SK-N-SH (cell line): ENCODE results near the gene APLP2.

DNA sequence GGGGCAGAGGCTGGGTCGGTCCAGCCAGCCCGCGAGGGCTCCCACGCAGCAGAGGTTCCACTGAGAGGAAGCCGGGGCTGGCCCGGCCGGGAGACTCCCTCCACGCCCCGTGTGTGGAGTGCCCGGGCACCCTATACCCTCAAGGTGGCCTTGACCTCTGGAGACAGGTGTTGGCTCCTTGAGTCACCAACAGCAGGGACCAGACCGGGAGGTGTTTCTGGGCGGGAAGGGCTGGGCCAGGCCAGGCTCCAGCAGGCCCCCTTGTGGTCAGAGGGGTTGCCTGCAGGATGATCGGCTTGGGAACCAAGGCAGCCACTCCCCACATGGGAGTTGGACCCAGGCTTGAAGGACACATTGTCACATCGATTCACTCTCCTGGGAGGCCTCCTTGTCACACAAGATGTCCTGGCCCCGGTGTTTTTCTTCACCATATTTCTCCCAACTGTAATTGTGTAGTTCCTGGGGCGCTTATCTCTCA, 119.6 kb upstream of the TMEM45B start:
- RRBS = 4% methylated on average over 2 of the region's 16 CpGs
CAGE:
- cytosol, long polyA plus RNA = no peak
- long polyA plus RNA = no peak
- nucleus, long polyA plus RNA = no peak

DNA sequence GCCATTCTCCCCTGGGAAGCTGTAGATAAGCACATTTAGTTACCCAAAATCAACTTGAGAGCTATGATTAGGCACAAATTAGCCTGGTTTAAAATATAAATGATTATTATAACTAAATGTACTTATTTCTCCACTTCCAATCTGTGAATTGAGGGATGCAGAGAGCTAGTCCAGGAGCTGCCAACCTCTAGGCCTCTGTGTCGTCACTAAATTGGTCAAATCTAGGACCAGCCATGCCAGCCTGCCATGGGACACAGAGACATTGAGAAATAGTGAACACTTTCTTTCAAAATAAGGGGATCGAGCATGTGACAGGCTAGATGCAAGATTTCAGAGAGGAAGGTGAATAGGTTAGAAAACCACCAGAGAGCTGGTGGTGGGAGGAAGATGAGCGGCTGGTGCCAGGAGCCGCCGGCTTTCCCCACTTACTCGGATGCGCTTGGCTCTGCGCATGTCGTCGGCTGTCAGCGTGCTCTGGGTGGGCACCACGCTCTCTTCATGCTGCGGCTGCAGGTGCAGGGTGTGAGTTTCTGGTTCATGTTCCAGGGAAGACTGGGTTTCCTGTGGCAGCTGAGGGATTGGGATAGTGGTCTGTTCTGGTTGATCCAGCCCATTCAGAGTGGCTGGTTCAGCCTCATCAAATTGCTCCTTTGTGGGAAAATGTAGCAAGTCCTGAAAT, 35.3 kb upstream of the NFRKB start:
- RRBS = no CpG with 5 or more reads among the region's 13 CpGs
CAGE:
- cytosol, long polyA plus RNA = no peak
- long polyA plus RNA = no peak
- nucleus, long polyA plus RNA = no peak

- RRBS = no CpG with 5 or more reads among the region's 17 CpGs
CAGE:
- cytosol, long polyA plus RNA = no peak
- long polyA plus RNA = no peak
- nucleus, long polyA plus RNA = no peak
These were observed 26.0 kb upstream of the APLP2 start for GRCh38 chr11:130043513-130044241.

- RRBS = no CpG with 5 or more reads among the region's 3 CpGs
CAGE:
- cytosol, long polyA plus RNA = no peak
- long polyA plus RNA = no peak
- nucleus, long polyA plus RNA = no peak
These were observed 19.4 kb upstream of the APLP2 start for GRCh38 chr11:130050302-130050745.

- RRBS = 1% methylated on average over 53 of the region's 108 CpGs
CAGE:
- cytosol, long polyA plus RNA = start-site peak on the plus strand at chr11:130069865-130069925, 2,601 and 4,341 reads in 2 replicates
- long polyA plus RNA = start-site peak on the plus strand at chr11:130069865-130069925, 4,349 and 4,744 reads in 2 replicates
- nucleus, long polyA plus RNA = start-site peak on the plus strand at chr11:130069863-130069932, 6,706 and 8,403 reads in 2 replicates
These were observed at the start of gene APLP2 for GRCh38 chr11:130069792-130070602. TSS of gene APLP2 (plus strand) at chr11:130069894.

GRCh38 chr11:130089339-130090154, 19.9 kb downstream of the APLP2 start:
- RRBS = no CpG with 5 or more reads among the region's 9 CpGs
CAGE:
- cytosol, long polyA plus RNA = no peak
- long polyA plus RNA = no peak
- nucleus, long polyA plus RNA = no peak

DNA sequence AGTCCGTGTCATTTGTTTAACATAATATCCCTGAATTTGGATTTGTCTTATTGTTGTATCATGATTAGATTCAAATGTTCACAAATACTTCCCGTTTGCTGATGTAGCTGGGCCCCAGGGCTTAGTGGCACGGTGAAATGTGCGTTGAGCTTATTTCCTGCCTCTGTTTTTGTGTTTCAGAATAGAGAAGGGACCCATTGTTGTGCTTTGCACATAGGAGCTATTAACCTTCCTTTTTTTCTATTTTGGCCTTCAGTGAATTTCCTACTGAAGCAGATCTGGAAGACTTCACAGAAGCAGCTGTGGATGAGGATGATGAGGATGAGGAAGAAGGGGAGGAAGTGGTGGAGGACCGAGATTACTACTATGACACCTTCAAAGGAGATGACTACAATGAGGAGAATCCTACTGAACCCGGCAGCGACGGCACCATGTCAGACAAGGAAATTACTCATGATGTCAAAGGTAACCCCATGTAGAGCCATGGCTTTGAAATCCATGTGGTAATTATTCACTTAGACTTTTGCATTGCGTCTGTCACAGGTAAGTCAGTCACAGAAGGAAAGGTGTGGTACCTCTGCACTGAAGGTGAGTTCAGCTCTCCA, 37.4 kb upstream of the ST14 start:
- RRBS = no CpG with 5 or more reads among the region's 9 CpGs
CAGE:
- cytosol, long polyA plus RNA = no peak
- long polyA plus RNA = no peak
- nucleus, long polyA plus RNA = no peak

DNA sequence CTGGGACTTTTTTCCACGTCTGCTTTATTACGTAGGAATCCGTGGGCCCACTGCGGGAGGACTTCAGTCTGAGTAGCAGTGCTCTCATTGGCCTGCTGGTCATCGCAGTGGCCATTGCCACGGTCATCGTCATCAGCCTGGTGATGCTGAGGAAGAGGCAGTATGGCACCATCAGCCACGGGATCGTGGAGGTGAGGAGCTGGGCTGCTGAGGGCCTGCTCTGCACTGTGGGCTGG, 17.8 kb upstream of the ST14 start:
- RRBS = no CpG with 5 or more reads among the region's 9 CpGs
CAGE:
- cytosol, long polyA plus RNA = no peak
- long polyA plus RNA = no peak
- nucleus, long polyA plus RNA = no peak

GRCh38 chr11:130158343-130158891, 1.2 kb upstream of the ST14 start:
- RRBS = no CpG with 5 or more reads among the region's 10 CpGs
CAGE:
- cytosol, long polyA plus RNA = no peak
- long polyA plus RNA = no peak
- nucleus, long polyA plus RNA = no peak

GRCh38 chr11:130232533-130233653, 73.3 kb downstream of the ST14 start:
- RRBS = no CpG with 5 or more reads among the region's 10 CpGs
CAGE:
- cytosol, long polyA plus RNA = no peak
- long polyA plus RNA = no peak
- nucleus, long polyA plus RNA = no peak

DNA sequence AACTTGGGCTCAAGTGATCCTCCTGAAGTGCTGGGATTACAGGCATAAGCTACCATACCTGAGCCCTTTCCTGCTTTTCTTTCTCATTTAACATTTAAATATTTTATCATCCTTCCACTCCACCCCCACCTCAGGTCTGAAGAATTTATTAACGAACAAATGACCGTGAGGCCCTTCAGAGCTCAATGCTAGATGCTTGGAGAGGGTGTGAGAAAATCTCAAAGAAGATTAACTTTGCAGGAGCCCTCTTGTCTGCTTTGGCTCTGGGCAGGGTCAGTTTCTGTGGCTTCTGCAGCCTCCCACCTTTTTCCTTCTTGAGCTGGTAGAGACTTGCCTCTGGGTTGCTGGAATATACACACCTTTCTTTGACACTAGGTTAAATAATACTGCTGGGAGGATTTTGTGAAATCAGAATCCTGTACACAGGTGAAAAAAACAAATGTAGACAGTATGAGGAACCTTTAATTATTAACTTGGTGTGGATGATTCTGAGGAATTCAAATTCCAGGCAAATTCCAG, 3.4 kb upstream of the ZBTB44 start:
- RRBS = no CpG with 5 or more reads among the region's 2 CpGs
CAGE:
- cytosol, long polyA plus RNA = no peak
- long polyA plus RNA = no peak
- nucleus, long polyA plus RNA = no peak

DNA sequence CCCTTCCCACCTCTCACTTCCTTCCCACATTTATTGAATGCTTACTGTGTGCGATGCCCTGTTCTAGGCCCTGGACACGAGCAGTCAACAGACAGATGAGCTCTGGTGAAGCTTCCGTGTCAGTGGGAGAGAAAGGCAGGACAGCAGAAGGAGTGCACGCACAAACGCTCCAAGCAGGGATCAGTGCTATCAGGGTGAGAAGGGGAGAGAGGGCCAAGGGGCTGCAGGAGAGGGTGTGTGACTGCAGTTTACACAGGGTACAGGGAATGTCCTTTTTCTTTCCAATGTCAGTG, 87.5 kb downstream of the ADAMTS15 start:
- RRBS = no CpG with 5 or more reads among the region's 5 CpGs
CAGE:
- cytosol, long polyA plus RNA = no peak
- long polyA plus RNA = no peak
- nucleus, long polyA plus RNA = no peak

- RRBS = no CpG with 5 or more reads among the region's 2 CpGs
CAGE:
- cytosol, long polyA plus RNA = no peak
- long polyA plus RNA = no peak
- nucleus, long polyA plus RNA = no peak
These were observed 617.6 kb downstream of the OPCML start for GRCh38 chr11:132914751-132915042.

GRCh38 chr11:133501987-133502654, 30.2 kb downstream of the OPCML start:
- RRBS = no CpG with 5 or more reads among the region's 15 CpGs
CAGE:
- cytosol, long polyA plus RNA = no peak
- long polyA plus RNA = no peak
- nucleus, long polyA plus RNA = no peak

GRCh38 chr11:134236450-134237593, 12.4 kb downstream of the VPS26B start:
- RRBS = no CpG with 5 or more reads among the region's 14 CpGs
CAGE:
- cytosol, long polyA plus RNA = no peak
- long polyA plus RNA = no peak
- nucleus, long polyA plus RNA = no peak

DNA sequence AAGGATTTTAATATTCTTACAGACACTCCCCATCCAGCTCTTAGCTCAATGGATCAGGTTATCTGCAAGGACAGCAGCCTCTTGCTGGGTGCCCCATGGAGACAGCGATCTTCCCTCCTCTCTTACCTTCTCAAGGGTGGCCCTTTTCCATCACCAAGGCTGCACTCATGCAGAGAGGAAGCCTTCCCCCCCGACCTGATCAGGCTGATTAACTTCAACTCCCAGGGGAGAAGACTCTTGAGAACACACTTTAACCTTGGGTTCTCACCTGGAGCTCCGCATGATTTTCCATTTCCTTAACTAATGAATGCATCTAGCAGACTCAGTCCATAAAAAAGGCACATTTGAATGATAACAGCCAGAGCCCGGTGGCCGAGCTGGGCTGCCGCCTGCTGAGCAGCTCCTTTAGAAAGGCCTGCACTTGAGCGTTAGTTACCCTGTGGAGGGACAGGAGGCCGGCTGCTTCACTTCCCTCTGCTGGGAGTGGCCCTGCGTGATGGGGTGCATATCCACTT, 3.3 kb upstream of the GLB1L3 start:
- RRBS = 72% methylated on average over 5 of the region's 9 CpGs
CAGE:
- cytosol, long polyA plus RNA = no peak
- long polyA plus RNA = no peak
- nucleus, long polyA plus RNA = no peak

- RRBS = 36% methylated on average over 9 of the region's 32 CpGs
CAGE:
- cytosol, long polyA plus RNA = no peak
- long polyA plus RNA = no peak
- nucleus, long polyA plus RNA = no peak
These were observed 1.0 kb downstream of the GLB1L3 start for GRCh38 chr11:134277070-134277719.

GRCh38 chr11:134339746-134340131, 8.0 kb downstream of the GLB1L2 start:
- RRBS = no CpG with 5 or more reads among the region's 4 CpGs
CAGE:
- cytosol, long polyA plus RNA = no peak
- long polyA plus RNA = no peak
- nucleus, long polyA plus RNA = no peak

- RRBS = no CpG with 5 or more reads among the region's 4 CpGs
CAGE:
- cytosol, long polyA plus RNA = no peak
- long polyA plus RNA = no peak
- nucleus, long polyA plus RNA = no peak
These were observed 225.6 kb upstream of the B3GAT1 start for GRCh38 chr11:134637744-134637994.